Measurements from ENCODE around the genes ZNF70, VPREB3, MMP11 and MIF.

DNA sequence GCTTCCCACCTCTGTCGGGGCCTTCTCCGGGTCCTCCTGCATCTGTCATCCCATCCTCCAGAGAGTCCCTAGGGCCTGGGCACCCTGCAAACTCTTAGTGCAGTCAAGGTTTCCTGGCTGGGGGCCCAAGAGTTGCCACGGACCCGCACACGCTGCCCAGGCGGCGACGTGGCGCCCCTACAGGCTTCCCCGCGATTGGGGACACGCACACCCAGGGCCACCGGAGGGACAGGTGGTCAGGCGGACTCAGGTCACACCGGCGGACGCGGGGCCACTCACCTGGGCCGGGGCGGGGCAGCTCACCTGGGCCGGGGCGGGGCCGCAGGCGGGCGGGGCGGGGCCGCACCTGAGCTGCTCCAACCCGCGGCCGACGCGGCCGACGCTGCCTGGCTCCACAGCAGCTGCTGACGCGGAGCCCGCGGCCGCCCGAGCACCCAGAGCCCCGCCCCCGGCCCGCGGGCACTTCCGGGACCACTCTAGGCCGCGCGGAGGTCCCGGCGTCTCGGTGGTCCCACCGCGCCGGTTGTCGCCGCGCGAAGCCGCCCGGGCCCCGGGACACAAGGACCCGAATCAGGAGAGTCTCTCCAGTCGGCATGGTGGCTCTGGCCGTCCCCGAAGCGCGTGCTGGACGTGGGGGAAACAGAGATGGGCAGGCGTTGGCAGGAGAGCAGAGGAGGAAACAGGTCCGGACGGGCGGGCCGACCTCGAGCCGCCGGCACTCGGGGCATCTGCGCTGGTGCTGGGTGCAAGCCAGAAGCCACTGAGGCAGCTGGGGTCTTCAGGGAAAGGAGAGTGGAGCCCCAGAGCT is at the start of gene ZNF70:
TSS of gene ZNF70 (minus strand) at position 411 of the 808 bp plus-strand sequence.
- PRO-cap, result bidirectional peak, plus-strand start at position 500 of the sequence, minus-strand start at position 384 of the sequence

GRCh38 chr22:23754280-23754657 is at the start of gene VPREB3:
VPREB3 (minus strand) TSS chr22:23754425.
- PRO-cap, result no peak

DNA sequence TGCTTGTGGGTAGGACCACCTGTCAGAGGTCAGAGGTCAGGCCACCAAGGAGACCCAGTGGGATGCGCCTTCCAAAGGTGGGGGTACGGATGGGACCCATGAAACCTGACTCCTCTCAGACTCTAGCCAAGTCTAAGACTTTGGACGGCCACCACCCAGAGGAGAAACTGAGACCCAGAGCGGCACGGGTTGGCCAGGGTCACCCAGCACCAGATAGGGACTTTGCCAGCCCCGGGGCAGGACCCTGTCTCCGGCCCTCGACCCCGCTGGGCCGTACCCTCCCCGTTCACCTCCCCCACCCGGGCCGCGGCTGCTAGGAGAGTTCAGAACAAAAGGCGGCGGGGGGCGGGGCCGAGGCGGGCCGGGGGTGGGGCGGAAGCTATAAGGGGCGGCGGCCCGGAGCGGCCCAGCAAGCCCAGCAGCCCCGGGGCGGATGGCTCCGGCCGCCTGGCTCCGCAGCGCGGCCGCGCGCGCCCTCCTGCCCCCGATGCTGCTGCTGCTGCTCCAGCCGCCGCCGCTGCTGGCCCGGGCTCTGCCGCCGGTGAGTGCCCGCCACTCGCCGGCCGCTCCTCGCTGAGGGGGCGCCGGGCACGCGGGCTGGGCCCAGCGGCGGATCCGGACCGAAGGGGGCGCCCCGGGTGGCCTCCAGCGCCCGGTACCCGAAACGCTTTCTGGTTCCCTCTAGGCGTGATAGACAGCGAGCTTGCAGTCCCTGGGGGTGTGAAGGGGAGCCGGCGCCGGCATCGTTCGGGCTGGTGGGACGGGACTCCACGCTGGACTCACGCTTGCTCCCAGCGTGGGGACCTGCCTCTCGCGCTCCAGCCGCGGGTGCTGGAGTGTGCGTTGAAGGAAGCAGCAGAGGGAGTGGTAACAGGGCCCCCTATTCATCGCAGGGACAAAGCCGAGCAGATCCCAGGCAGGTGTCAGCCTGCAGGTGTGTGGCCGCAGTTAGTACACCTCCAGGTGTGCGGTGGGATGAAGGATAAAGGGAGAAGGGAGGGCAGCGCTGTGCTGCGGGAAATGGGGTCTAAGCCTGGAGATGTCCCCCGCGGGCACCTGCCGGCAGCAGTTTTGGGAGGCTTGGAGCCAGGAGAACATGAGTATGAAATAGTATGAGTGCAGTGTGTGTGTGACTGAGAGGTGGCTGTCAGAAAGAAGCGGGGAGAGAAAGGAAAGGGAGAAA is at the start of gene MMP11:
TSS of gene MMP11 (plus strand) at position 412 of the 1,183 bp plus-strand sequence.
- PRO-cap, result bidirectional peak, plus-strand start at position 412 of the sequence, minus-strand start at position 302 of the sequence; unidirectional peak, minus-strand start at position 838 of the sequence

DNA sequence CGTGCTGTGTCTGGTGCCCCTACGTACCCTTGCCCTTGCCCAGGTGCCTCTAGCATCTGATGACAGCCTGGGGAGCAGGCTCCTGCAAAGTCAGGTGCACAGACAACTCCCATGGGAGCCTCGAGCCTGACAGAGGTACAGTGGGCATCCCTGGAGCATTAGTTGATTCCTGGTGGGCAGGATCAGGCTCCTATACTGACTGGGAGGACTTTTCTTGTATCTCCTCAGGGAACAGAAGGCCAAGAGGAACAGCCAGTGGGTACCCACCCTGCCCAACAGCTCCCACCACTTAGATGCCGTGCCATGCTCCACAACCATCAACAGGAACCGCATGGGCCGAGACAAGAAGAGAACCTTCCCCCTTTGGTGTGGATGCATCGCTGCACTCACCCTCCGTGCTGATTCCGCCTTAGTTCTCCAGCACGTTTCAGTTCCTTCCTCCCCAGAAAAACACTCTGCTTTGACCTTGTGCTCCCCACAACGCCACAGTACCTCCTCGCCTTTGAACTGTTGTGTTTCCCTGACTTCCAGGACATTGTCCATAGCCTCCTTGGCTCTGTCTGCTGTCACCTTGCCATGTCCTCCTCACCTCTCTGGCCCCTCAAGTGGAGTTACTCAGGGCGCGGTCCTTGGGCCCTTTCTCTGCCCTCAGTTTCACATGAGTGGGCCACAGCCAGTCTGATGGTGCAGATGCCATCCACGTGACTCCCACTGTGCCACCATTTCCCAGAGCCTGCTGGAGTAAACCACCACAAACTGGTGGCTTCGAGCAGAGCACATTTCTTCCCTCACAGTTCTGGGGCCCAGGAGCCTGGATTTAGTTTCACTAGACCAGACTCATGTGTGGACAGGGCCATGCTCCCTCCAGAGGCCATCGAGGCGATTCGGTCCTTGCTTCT is 14.2 kb downstream of the SMARCB1 start:
- PRO-cap, result no peak

DNA sequence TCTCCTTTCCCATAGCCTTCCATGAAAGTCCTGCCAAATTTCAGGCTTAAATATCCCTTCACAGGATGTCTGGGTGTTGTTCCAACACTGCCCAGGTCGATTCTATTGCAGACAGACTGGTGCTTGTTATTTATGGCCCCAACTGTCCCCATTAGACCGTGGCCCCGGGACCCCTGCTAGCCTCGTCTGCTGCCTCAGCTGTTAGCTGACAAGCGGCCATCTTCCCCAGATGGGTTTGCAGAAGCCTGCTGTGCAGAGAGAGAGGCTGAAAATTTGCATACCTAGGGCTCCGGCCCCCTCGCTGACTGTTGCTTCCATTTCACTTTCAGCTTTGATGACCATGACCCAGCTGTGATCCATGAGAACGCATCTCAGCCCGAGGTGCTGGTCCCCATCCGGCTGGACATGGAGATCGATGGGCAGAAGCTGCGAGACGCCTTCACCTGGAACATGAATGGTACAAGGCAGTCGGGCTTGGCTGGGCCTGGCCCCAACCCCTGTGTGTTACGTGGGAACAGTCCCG is 16.3 kb downstream of the SMARCB1 start:
- PRO-cap, result no peak

GRCh38 chr22:23828667-23829332 is 10.0 kb downstream of the DERL3 start:
- PRO-cap, result no peak

DNA sequence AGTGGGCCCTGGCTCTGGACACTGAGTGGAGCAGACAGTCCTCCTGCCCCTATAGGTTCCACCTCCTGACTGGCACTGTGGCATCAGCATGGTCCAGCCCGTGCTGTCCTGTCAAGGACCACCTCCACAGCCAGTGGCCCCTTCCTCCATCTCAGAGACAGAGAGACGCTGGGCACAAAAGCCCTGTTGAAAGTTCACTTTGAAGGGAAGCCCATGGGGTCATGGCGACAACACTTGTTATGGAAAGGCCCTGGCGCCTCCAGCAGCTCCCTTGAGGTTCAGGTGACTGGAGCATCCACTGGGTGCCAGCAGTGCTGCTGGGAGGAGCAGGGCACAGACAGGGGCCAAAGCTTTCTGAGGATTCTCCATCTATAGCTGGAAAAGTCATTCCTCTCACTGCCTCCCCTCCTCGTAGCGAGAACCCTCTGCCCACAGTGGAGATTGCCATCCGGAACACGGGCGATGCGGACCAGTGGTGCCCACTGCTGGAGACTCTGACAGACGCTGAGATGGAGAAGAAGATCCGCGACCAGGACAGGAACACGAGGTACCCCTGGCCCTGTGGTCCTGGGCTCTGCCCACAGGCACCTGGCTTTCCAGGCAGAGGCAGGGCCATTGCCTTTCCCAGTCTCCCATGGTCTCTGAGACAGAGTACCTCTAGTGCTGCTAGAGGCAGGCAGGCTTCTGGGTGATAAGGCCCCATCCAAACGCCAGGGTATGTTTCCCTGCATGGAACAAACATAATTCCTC is 5.5 kb downstream of the DERL3 start:
- PRO-cap, result no peak

DNA sequence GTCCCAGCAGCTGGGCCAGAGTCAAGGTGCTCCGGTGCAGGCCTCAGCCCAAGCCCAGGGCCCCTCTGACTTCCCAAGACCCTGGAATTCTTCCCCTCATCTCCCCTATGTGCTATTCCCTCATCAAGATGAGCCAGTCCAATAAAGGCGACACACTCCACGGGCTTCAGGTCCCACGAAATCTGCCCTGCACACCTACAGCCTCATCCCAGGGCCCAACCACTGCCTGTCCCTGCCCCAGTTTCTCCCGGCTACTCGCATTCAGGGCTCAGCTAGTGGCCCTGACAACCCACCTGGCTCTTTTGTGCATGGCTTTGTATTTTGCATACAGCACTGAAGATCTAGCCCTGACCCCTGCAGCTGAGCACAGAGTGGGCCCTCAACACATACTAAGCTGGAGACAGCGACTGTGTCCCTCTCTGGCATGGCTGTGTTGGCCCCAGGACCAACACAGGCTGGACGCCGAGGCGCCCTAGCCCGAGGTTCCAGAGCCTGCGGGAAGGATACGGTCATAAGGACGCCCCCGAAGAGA is 895 bp downstream of the DERL3 start:
- PRO-cap, result no peak

GRCh38 chr22:23838379-23838641 is 496 bp downstream of the DERL3 start:
- PRO-cap, result no peak

- PRO-cap, result no peak
Observed at GRCh38 chr22:23844236-23844877, 5.6 kb upstream of the DERL3 start.

- PRO-cap, result no peak
Observed at GRCh38 chr22:23893568-23893846, 676 bp upstream of the MIF start.

GRCh38 chr22:23894342-23895342 is at the start of gene MIF:
MIF (plus strand) TSS chr22:23894383.
- PRO-cap, result bidirectional peak, plus-strand start at chr22:23894383, minus-strand start at chr22:23894257; bidirectional peak, plus-strand start at chr22:23894851, minus-strand start at chr22:23894777; bidirectional peak, plus-strand start at chr22:23895105, minus-strand start at chr22:23895132

DNA sequence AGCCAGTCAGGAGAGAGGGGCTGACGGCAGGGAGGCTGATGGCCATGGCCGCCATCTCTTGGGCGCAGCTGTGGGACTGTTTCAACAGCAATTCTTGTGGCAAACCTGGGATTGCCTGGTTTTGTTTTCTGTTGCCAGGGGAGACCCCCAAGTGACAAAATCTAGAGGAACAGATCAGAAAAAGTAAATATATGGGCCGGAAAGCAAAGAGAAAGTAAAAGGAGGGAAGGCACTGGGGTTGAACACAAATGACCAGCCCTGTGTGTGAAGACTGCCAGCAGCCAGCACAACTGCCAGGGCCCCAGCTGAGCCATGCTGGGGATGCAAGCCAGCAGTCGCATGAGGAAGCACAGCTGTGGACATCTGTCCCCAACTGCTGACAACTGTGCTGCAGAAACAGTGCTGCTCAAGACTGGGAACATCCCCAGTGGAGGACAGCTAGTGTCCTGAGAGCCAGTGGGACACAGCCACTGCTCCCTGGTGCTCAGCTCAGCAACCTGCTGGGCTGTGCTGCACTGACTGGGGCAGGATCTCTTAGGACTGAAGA is 10.6 kb downstream of the MIF start:
- PRO-cap, result no peak

GRCh38 chr22:24001277-24001772 is 3.9 kb downstream of the GSTT4 start:
- PRO-cap, result no peak

DNA sequence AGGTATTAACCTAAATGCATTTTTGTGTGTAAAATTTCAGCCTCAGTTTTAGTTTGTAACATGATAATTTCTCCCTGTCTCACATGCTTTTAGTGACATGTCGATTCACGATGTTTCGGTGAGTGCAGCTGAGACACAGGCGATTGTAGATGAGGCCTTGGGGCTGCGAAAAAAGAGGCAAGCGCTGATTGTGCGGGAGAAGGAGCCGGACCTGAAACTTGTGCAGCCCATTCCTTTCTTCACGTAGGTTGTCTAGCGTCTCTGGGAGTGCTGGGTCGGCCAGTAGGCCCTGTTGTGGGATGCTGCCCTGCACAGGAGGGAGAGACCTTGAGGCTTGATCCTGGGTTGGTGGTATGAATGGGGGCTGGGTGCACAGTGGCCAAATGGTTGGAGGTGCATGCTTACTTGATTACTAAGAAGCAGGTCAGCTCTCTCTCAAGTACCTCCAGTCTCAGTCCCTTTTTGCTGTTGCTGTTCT is 39.7 kb downstream of the CABIN1 start:
- PRO-cap, result no peak

DNA sequence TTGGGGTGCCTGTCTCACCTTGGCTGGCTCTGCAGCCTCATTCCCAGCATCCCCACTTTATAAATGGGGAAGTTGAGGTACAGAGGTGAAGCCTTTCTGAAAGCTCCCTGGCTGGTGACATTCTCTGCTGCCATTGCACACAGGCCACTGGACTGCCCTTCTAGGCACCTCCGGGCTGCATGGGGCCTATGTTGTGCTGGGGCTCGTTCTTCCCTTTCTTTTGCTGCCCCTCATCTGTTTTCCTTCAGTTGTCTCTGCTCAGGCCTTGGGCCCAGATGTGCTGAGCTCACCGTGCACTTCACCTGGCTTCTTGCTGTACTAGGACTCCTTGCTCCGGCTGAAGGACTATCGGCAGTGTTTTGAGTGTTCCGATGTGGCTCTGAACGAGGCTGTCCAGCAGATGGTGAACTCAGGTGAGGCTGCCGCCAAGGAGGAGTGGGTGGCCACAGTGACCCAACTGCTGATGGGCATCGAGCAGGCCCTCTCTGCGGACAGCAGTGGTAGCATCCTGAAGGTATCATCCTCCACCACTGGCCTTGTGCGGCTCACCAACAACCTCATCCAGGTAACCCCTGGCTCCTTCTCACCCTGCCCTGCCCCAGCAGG is 59.5 kb downstream of the CABIN1 start:
- PRO-cap, result no peak

DNA sequence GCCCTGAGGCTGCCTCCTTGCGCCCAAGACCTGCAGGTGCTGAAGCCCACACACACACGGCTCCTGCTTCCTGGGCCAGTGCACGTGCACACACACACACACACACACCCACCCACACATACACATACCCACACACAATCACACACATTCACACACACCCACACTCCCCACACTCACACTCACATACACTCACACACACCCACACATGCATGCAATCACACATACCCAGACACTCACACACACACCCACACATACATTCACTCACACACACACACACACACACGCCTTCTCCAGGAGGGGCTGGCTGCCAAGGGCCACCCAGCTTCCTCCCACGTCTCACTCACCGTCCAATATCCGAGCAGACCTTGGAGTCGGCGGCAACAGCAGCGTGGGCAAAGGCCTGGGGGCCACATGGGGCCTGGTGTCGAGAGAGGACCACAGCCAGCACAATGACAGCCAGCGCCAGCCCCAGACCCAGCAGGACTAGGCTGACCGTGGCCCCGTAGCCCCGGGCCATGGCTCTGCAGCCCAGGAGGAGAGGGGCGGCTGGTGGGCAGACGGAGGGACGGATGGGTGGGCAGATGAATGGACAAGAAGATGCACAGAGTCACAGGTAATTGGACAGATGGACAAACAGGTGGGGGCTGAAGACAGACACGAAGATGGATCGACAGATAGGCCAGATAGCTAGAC is 527 bp downstream of the GGT5 start:
- PRO-cap, result no peak

- PRO-cap, result no peak
Observed at GRCh38 chr22:24259541-24259848, 11.1 kb upstream of the SPECC1L start.

- PRO-cap, result no peak
Observed at GRCh38 chr22:24271293-24271996, 814 bp downstream of the SPECC1L start.

GRCh38 chr22:24275117-24275571 is 4.5 kb downstream of the SPECC1L start:
- PRO-cap, result no peak

Measured in tibial artery (tissue), 1 donor.